ENCODE measurements around a stretch of chr17.

DNA sequence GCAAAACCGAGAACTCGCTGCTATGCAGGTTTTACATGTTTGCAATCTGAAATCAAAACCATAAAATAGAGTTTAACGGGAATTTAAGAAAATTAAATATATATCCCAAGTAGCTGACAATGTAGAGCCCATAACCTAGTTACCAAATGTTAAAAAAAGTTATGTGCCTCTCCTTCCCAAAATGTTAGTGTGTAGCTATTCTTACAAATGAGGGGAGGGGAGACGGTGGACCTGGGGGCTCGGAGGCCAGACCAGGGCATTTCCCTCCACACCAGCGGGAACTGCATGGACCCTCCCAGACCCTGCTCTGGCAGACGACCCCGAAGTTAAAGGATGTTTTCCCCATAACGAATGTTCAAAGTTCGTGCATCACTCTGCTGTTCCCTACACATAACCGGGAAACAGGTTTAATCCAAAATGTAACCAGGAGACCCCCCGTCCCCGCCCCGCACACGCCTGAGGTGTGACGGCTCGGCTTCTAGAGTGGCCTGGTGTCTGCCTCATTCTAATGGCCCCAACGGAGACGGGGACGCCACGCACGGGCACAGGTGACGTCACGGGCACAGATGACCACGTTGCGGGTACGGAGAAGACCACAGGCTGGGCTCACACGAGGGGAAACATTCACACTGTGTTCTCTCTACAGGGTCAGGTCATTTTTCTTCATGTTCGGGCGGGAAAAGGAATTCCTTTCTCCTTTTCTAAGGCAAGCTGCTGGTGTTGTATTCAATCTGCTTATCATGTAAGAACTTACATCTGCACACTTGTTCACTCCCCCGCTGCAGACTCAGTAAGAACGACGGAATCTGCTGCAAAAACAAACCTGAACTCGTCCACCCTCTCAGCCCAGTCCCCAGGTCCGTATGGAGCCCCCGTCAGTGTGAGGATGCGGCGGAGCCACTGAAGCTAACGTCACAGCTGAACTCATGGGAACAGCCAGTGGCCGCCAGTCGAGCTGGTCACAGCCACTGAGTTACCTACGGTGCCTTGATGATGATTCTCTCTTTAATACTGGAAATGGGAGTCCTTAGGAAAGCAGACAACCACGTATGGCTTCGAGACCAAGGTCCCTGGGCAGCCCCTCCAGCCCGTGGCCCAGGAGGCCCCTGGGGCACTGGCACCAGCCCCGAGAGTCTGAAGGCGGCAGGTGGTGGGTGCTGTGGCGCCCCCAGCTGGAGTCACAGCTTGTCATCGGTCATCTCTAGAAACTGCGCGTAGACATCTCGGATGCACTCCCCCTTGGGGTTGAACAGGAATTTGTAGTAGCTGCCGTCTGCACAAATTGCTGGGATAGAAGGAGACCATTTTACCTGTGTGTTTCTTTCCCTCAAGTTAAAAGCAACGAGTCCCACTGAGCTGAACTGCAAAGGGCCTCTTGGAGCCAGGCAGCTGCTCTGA, 33.0 kb downstream of the WDR45B start:
- RRBS, 2 experiments: no CpG with 5 or more reads among the region's 54 CpGs

- RRBS, 2 experiments: no CpG with 5 or more reads among the region's 10 CpGs
Observed at GRCh38 chr17:82625081-82625681, 23.1 kb downstream of the WDR45B start.

GRCh38 chr17:82657809-82658326, 9.6 kb upstream of the WDR45B start:
- RRBS, 2 experiments: no CpG with 5 or more reads among the region's 25 CpGs

DNA sequence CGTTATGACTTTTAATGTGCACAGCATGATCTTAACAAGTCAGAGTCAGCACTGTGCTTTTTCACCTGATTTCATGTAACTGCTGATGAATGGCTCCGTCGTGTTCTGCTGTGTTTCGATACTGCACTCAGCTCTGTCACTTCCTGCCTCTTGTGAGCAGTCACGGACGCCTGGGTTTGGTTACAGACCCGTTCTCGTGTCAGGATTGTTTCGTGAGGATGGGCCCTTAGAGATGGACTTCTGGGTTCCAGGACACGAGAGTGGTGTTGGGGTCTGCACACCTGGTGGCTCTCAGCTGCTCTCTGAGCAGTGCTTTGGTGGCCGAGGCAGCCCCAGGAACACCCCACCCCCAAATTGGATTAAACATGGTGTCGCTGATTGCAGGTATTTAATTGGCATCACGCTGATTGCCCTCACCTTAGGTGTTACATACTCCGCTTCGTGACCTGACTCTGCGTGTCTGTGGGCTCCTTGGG, 24.7 kb downstream of the TBCD start:
- RRBS, 2 experiments: no CpG with 5 or more reads among the region's 16 CpGs

GRCh38 chr17:82876049-82876671, 36.3 kb upstream of the ZNF750 start:
- RRBS, 2 experiments: no CpG with 5 or more reads among the region's 21 CpGs

DNA sequence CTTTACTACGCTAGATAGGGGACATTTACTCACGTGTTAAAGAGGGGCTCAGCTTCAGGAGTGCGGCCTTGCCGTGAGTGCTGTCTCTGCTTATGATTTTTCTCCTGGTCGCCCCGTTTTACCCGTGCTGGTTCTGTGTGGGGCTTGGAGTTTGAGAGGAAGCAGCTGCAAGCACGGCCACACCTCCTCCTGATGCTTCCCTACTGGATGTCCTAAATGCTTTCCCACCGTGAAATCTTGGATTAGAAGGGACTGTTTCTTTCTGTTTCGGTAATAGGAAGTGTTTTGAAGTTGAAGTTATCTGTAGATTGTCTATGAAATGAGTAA, 54.0 kb upstream of the ZNF750 start:
- RRBS, 2 experiments: no CpG with 5 or more reads among the region's 10 CpGs

GRCh38 chr17:82912321-82913104, 72.7 kb upstream of the ZNF750 start:
- RRBS, 2 experiments: 89 to 97% methylated on average over 4 to 6 of the region's 24 CpGs

- RRBS, 2 experiments: no CpG with 5 or more reads among the region's 10 CpGs
Observed at GRCh38 chr17:83078265-83078510, 1.2 kb upstream of the METRNL start.

DNA sequence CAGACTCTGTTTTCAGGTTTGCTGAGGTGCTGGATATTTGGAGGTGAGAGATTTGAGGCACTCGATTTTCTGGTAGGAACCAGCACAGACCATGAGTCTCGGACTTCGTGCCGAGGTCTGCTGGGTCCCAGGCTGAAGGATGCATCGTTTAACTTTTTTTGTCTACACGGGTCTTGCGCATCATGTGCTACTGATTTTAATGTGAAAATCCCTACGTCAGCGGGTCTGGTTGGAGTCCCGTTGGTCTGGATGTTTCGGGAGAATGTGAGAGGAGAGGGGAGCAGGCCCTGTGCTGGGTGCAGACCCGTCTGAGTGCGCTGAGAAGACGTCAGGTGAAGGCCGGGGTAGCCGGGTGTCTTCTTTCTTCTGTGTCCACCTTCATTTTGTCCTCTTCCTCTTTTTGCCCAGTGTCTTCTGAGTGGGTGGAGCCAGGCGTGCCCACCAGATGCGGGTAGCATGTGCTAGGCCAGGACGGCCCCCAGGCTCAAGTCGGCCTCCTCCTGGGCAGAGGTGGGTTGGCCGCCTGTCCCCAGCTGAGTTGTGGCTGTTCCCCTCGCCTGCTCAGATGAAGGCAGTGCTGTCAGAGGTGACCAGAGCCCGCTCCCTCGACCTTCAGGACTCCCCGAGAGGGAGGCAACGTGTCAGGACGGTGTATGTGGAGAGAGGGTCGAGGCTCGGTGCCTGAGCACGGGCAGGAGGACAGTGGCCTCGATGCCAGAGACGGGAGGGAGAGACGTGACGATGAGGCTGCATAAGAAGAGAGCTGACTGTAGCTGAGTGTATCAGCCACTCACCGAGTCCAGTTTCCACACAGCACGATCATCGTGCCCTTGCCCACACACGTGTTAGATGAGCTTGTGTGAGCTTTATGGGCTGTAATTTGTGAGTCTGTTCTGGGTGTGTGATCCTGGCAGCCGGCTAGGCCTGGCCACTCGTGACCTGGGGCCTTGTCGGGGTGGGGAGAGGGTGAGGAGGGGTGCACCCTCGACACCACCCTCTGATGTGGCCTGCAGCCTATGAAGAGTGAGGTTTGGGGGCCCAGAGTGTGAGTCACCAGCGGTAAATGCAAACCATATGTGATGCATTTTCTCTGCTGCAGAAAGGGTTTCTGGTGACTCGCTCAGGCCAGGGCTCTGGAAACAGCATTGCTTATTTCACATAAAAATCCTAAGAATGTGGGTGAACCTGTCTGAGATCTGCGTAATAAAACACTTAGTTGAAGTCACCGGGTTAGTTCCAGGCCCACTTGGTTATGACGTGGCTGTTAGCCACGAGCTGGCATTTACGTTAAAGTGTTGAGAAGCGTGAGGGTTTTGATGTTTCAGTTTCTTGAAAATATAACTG, 3.7 kb downstream of the METRNL start:
- RRBS, 2 experiments: no CpG with 5 or more reads among the region's 50 CpGs

DNA sequence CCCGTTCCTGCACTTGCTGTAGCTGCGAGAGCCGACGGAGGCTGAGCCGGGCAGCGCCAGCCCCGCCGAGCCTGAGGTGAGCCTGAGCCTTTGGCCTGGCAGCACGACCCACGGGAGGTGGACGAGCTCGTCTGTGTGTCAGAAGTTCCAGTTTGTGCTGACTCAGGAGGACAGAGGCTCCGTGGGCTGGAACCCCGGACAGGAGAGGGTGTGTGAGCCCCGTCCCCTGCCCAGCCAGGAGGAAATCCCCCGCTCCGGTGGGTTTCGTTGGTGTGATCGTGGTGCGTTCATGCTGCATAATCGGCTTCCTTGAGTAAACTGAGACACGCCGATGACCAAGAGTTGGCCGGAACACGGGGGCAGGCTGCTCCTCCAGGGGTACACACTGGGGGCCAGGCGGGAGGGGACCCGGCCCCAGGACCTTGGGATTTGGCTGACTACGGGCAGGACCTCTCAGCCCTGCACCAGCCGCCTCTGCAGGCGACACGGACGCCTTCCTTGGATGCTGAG, 8.4 kb downstream of the METRNL start:
- RRBS, 2 experiments: 92 to 94% methylated on average over 18 of the region's 32 CpGs

All from LNCaP clone FGC (cell line).